GM19239 (cell line): ENCODE results near the genes C1orf159 and ATAD3B.

DNA sequence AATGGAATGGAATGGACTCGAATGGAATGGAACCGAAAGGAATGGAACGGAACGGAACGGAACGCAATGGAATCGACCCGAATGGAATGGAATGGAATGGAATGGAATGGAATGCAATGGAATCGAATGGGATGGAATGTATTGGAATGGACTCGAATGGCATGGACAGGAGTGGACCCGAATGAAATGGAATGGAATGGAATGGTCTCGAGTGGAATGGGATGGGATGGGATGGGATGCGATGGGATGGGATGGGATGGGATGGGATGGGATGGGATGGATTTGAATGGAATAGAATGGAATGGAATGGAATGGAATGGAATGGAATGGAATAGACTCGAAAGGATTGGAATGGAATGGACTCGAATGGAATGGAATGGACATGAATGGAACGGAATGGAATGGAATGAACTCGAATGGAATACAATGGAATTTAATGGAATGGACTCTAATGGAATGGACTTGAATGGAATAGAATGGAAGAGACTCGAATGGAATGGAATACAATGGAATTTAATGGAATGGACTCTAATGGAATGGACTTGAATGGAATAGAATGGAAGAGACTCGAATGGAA, 103.5 kb upstream of the OR4F16 start:
- RRBS, result no CpG with 5 or more reads among the region's 19 CpGs

DNA sequence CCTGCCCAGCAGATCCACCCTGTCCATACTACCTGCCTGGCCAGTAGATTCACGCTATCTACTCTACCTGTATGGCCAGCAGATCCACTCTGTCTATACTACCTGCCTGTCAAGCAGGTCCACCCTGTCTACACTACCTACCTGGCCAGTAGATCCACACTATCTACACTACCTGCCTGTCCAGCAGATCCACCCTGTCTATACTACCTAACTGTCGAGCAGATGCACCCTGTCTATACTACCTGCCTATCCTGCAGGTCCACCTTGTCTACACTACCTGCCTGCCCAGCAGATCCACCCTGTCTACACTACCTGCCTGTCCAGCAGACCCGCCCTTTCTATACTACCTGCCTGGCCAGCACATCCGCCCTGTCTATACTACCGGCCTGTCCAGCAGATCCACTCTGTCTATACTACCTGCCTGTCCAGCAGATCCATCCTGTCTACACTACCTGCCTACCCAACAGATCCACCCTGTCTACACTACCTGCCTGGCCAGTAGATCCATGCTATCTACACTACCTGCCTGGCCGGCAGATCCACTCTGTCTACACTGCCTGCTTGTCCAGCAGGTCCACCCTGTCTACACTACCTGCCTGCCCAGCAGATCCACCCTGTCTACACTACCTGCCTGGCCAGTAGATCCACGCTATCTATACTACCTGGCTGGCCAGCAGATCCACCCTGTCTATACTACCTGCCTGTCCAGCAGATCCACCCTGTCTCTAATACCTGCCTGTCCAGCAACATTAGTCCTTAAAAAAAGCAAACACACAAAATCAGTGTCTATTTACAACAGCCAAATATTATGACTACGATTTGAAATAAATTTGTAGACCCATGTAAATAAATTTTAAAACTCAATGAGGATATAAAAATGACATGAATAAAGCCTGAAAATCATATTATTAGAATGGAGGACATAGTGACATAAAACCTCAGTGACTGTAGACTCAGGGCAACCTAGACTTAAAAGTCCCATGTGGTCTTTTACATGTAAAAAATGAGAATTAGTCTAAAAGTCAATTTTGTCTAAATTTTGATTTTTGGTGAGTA, 100.5 kb upstream of the SAMD11 start:
- RRBS, result no CpG with 5 or more reads among the region's 8 CpGs

GRCh38 chr1:856026-856706, 67.6 kb upstream of the SAMD11 start:
- RRBS, result no CpG with 5 or more reads among the region's 10 CpGs

DNA sequence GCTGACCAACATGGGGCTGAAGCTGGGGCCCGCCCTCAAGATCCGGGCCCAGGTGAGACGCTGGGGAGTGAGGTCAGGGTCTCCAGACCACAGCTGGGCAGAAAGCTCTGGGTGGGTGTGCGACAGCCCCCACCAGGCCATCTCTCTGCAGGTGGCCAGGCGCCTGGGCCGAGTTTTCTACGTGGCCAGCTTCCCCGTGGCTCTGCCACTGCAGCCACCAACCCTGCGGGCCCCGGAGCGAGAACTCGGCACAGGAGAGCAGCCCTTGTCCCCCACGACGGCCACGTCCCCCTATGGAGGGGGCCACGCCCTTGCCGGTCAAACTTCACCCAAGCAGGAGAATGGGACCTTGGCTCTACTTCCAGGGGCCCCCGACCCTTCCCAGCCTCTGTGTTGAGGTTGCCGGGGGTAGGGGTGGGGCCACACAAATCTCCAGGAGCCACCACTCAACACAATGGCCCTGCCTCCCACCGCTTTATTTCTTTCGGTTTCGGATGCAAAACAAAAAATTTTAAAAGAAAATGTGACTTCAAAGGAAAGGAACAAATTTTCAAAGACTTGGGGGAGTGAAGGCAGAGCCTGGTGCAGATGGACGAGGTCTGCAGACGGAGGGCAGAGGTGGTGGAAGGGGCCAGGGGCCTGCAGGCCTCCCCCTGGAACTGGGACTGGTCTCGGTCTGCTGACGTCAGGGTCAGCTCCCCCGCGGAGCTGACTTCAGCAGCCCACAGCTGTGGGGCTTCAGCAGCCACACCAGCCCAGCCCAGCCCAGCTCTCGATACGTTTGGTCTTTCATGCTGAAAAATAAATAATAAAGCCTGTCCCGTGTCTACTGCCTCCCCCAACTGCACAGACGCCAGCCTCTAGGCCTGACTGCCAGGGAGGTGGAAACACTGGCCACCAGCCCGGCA, 15.0 kb downstream of the NOC2L start:
- RRBS, result 88% methylated on average over 8 of the region's 33 CpGs

DNA sequence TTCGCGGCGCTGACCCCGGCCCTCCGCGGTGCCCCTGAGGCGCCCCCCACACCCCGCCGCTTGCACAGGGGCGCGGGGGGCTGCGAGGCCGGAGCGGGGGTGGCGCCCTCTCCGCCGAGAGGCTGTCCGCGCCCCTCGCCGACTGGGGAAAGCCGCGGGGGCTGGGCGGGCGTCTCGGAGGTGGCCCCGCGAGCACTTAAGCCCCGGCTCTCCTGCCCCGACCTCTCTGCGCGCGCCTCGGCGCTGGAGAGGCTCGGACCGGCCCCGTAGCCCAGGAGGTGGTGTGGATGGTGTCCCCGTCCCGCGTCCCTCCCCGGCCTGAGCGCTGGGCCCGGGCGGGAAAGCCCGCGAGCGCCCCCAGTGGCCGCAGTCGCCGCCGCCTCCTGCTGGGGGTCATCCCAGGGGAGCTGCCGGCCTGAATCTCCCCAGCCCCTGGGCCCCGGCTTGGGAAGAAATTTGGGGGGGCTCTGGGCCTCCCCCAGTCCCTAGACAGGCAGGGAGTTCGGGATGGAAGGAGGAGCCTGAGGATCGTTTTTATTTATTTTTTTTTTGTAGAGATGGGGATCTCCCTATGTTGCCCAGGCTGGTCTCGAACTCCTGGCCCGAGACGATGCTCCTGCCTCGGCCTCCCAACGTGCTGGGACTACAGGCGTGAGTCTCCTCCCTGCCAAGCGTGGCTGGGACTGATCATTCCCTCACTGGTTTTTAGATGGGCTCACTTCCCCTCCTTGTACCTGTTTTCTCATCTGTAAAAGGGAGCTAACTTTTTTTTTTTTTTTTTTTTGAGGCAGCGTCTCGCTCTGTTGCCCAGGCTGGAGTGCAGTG, 2.0 kb upstream of the HES4 start:
- RRBS, result 2% methylated on average over 31 of the region's 65 CpGs

DNA sequence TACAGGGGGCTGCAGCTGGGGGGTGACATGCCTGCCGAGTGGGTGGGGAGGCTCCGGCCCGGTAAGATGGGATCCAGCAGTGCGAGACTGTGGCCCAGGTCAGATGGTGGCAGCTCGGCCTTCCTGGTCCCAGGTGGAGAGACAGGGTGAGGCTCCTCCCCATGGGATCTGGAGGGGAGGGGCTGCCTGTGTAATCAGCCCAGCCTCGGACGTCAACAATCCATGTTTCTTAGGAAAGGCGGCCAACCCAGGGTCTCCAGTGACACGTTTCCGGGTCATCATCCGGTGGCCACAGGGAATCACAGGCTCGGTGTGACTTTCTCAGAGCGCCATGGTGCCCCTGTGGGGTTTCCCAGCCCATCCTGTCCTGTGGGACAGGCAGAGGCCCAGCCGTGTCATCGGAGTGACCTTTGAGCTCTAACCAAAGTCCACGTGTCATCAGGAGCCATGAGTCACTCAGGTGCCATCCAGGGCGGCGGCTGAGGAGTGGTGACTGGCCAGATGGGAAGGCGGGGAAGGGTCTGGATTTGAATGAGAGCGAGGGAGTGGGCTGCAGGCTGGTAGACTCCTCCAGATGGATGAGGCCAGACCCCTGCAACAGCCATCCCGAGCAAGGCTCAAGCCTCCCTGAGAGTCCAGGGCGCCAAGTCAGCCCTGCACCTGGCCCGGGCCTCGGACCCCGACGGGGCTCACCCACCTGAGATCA, 6.6 kb upstream of the HES4 start:
- RRBS, result no CpG with 5 or more reads among the region's 26 CpGs

- RRBS, result no CpG with 5 or more reads among the region's 52 CpGs
Measured at GRCh38 chr1:1013763-1014956, 863 bp downstream of the ISG15 start.

GRCh38 chr1:1049768-1050431, 24.2 kb downstream of the RNF223 start:
- RRBS, result 94% methylated on average over 6 of the region's 37 CpGs

- RRBS, result no CpG with 5 or more reads among the region's 6 CpGs
Measured at GRCh38 chr1:1055967-1056117, 18.3 kb downstream of the RNF223 start.

- RRBS, result 2% methylated on average over 80 of the region's 150 CpGs
Measured at GRCh38 chr1:1115616-1116843, at the start of gene C1orf159. C1orf159 (minus strand) TSS chr1:1116089.

DNA sequence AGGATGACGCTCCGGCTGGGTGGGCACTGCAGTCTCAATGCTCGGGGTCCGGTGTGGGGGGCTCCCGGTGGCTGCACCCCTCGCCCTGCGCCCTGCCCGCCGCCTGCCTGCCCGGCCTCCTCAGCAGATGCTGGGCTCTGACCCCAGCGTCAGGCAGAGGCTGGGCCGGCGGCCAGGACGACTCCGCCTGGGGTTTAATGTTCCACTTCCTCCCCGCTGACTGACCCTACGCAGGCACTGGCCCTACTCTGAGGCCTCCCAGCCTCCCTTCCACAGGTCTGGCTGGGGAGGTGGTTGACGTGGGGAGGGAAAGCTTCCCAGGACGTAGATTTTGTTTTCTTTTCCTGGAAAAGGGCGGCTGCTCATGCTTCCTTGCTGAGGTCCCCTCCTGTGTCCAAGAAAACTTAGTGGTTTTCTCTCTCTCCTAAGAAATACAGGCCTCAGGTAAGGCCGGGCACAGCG, 17.5 kb upstream of the C1orf159 start:
- RRBS, result 70% methylated on average over 10 of the region's 22 CpGs

DNA sequence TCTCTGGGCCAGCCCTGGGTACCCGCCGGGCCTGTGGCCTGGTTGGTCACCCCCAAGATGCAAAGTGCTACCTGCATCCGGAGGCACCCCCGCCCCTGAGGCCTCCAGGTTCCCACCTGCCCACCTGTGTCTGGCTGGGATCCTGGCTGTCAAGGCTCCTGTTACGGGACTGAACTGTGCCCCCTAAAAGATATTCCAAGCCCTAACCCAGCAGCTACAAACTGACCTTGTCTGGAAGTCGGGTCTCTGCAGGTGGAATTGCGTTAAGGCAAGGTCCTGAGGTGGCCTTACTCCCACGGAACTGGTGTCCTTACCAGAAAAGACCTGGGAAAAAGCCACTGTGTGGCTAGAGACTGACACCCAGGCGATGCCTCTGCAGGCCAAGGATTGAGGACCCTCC, 3.6 kb downstream of the B3GALT6 start:
- RRBS, result 64% methylated on average over 2 of the region's 9 CpGs

DNA sequence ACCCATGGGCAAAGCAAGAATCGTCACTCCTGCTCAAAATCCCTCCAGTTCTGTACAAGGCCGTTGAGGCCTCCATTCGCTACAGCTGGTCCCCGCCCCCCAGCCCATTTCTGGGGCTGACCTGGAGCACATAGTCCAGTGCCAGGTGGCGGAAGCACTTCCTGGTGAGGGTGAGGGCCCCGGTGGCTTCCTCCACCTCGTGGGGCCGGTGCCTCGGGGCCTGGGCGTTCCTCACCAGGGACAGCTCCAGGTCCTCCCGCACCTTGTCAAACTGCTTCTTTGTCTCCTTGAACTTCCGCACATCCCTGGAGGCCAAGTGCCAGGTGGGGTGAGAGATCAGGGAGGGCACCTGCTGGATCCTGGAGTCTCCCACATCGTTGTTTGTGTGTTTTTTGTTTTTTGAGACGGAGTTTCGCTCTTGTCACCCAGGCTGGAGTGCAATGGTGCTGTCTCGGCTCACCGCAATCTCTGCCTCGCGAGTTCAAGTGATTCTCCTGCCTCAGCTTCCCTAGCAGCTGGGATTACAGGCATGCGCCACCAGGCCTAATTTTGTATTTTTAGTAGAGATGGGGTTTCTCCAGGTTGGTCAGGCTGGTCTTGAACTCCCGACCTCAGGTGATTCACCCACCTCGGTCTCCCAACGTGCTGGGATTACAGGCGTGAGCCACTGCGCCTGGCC, 7.2 kb downstream of the ACAP3 start:
- RRBS, result no CpG with 5 or more reads among the region's 25 CpGs

GRCh38 chr1:1311185-1311715, 2.9 kb downstream of the PUSL1 start:
- RRBS, result no CpG with 5 or more reads among the region's 12 CpGs

DNA sequence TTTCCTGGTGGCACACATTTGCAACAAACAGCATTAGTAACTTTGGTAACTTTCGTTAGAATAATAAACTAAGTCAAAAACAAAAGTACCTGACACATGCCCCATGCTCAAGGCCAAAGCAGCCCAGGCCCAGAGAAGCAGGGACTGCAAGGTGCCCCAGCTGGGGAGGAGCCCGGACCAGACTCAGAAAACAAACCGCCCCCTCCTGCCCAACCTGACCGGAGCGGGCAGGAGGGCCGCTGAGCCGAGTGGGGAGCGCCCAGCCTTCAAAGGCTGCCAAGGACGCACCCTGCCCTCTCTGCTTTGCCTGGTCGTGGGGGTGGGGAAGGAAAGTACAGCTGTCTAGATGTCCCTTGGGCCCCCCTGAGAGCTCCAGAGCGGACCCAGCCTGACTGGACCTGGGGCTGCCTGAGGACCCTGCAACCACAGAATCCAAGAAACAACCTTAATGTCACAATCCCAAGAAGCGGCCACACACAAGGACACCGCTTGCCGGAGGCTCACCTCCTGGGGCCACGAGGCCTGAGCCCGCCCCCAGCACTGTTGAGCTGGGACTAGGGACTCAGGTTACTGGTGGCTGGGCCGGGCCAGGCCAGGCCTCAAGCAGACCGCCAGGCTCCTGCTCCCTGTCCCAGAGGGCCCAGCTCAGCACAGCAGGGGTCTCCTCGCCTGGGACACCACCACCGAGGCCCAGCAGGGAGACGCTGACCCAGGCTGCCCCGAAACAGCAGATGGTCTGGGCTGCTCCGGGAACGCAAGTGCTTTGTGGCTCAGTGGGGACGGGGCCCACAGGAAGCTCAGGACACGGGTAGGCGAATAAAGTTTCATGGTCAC, 1.5 kb downstream of the DVL1 start:
- RRBS, result 93% methylated on average over 3 of the region's 27 CpGs

GRCh38 chr1:1355383-1356040, 2.8 kb downstream of the MXRA8 start:
- RRBS, result 16% methylated on average over 13 of the region's 61 CpGs

DNA sequence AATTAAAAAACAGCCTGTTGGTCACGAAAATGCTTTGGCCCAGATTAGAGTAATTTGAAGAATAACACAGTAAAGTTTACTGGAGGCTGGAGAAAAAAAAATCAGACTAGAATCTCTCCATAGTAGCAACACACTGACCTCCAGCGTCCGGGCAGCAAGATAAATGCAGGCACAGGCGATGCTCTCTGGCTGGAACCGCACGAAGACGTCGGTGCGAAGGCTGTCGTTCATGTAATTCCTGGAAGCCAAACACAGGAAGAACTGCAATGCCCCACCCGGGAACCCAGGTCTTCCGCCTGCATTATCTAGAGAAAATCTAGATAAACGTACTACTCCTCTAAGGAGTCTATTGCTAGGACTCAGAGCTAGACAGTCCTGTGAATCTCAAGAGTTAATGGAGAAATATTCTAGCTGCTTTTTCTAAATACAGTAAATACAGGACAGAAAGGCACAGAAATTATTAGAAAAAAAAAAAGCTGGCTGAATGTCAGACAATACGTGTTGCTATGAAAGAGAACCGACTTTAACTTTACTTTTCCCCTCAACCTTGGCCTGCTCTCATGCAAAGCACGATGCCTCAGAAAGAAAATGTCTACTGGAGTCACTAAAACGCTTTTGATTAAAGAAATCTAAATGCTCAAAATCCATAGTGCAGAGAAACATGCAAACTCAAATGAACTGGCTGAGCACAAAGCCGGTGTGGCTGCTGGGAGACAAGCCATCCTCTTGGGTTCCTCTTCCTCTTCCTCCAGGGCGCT, 8.3 kb downstream of the CCNL2 start:
- RRBS, result no CpG with 5 or more reads among the region's 19 CpGs

- RRBS, result no CpG with 5 or more reads among the region's 9 CpGs
Measured at GRCh38 chr1:1429488-1430051, 3.9 kb downstream of the TMEM88B start.

- RRBS, result 1% methylated on average over 16 of the region's 143 CpGs
Measured at GRCh38 chr1:1471371-1472599, at the start of gene ATAD3B. ATAD3B (plus strand) TSS chr1:1471765.

GRCh38 chr1:1551575-1552337, 11.3 kb upstream of the TMEM240 start:
- RRBS, result 97% methylated on average over 8 of the region's 34 CpGs